A172 (cell line): Measurements from ENCODE around the gene GPATCH1.

GRCh38 chr19:27761277-27761838, 1451.6 kb downstream of the UQCRFS1 start:
- RAMPAGE, long total RNA, result no peak

- RAMPAGE, long total RNA, result no peak
These were observed 604.0 kb downstream of the UQCRFS1 start for GRCh38 chr19:28608435-28609850.

- RAMPAGE, long total RNA, result no peak
These were observed 119.8 kb downstream of the UQCRFS1 start for GRCh38 chr19:29092946-29093830.

- RAMPAGE, long total RNA, result no peak
These were observed 384 bp downstream of the POP4 start for GRCh38 chr19:29606444-29606889.

- RAMPAGE, long total RNA, result no peak
These were observed 933 bp upstream of the CCNE1 start for GRCh38 chr19:29810853-29811262.

GRCh38 chr19:29837462-29837932, 25.7 kb downstream of the CCNE1 start:
- RAMPAGE, long total RNA, result no peak

DNA sequence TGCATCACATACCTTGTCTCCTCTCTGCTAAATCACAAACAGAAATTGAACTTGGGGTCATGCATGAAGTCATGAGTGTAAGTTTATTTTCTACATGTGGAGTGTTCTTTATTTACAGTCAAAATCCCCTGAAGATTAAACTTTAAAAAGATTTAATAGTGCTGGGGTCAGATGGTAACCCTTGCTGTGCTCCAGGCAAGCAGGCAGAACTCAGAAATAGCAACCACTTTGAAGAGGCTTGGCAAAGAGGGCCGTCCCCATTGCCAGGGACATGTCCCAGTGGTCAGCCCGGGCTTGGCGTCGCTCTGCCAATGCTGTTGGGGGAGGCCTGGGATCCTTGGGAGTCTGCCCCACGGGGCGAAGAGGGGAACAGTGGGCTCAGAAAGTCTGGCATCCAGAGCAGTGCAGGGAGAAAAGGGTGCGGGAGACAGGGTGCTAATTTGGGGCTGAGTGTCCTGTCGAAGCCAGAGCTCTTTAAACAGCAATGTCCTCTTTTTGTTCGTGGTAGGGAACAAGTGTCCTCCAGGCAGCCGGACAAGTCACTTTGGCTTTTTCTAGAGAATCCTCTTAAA, 46.1 kb upstream of the ZNF536 start:
- RAMPAGE, long total RNA, result no peak

DNA sequence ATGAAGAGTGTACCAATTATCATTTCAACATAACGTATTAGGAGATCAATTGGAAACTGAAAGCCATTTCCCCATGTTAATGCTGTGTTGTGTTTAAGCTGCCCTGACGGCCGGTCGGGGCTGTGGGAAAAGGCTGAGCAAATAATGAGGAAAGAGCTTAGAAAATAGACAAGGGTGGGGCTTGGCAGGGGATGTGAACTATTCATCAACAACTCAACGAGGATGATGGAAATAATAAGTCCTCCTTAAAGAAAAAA, 290.4 kb downstream of the ZNF536 start:
- RAMPAGE, long total RNA, result no peak

- RAMPAGE, long total RNA, result no peak
These were observed 424.6 kb downstream of the TSHZ3 start for GRCh38 chr19:30924706-30925066.

GRCh38 chr19:31351573-31352496, 2.6 kb upstream of the TSHZ3 start:
- RAMPAGE, long total RNA, result no peak

DNA sequence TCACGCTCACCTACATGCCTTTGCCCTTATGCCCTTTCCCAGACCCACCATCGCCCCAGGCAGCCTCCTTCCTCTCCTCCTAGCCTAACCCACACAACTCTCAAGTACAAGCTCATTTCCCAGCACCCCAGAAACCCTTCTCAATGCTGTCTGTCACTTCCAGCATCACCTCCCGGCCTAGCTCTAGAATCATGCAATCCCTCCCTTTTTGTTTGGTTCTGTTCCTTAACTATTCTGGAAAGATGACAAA, 454.0 kb upstream of the TSHZ3 start:
- RAMPAGE, long total RNA, result no peak

DNA sequence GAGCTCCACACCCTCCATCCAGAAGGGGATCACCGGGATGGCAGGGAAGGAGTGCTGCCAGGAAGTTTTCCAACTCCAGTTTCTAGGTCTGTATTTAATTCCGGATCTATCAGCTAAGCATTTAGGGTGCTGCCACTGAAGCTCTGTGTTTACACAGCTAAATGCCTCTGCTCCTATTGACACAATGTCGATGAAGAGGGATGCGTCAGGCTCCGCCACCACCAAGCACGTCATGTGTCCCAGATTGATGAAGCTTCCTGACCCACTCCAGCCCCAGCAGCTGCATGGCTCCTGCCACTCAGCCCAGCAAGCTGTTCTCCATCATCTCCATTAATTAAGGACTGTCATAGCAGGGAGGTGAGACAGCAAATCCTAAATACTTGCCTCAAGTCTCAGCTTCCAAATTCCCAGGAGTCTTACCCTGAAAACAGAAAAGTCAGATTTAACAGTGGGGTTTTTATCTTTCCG, 435.2 kb upstream of the ZNF507 start:
- RAMPAGE, long total RNA, result no peak

DNA sequence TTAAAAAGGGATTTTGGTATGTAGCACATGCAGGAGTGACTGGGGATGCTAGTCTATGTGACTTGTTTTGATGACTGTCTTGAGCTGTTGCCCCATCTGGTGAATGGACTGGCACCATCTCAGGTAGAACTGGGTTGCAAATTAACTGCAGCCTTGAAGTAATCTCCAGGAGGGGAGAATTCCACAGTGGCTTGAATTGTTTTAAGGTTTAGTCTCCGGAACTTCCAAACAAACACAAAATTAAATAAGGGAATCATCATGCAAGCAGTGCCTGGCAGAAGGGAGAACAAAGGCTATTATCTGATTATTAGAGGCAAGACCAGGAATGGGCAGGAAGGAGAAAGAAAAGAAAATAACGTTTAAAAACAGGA, 258.6 kb upstream of the ZNF507 start:
- RAMPAGE, long total RNA, result no peak

DNA sequence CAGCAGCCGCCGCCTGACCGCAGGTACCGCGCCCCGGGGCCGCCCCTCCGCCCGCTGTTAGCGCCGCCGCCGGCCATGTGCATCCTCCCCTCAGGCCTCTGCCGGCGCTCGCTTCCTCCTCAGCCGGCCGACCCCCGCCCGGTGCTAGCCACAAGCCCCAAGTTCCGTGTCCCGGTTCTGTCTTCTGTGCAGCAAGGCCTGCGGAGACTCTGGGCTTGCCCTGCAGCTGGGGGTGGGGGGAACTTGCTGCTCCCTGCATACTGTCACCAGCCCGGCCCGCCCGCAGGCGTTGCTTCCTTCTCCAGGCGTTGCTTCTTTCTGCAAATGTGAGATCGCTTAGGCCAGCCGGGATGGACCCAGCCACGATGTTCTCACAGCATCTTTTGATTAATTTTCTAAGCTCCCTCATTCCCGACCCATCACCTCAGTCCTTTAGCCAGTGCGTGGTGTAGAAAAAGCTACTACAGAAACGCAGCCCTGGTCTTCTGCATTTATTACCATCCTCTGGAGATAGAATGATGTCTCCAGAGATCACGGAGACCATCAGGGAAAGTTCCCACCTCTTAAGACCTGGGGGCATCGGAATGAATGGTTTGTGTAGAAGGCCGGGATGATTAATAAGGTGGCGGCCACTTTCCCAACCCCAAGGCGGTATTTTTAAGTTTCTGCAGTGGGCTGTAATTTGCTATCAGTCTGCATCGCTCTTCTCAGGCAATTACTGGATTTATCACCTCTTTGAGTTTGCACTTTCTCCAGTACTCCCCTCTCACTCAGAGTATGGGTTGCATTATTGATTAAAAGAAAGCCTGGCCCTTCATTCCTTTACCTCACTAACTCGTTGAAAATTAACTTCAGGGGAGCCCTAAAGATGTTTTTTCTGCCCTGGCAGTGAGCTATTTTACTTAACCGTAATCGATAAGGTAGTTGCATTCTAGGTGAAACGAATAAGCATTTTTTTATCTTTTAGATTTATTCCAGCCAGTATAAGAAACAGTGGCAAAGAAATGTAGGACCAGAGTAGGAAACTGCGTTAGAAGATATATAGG, 674 bp downstream of the ZNF507 start:
- RAMPAGE, long total RNA, result no peak

GRCh38 chr19:32373588-32374256, 28.3 kb downstream of the ZNF507 start:
- RAMPAGE, long total RNA, result no peak

GRCh38 chr19:32388208-32389006, 17.2 kb upstream of the DPY19L3 start:
- RAMPAGE, long total RNA, result no peak

- RAMPAGE, long total RNA, result no peak
These were observed 1.4 kb upstream of the DPY19L3 start for GRCh38 chr19:32403954-32404782.

GRCh38 chr19:32406705-32407974, 1.6 kb downstream of the DPY19L3 start:
- RAMPAGE, long total RNA, result no peak

- RAMPAGE, long total RNA, result no peak
These were observed 8.4 kb upstream of the PDCD5 start for GRCh38 chr19:32572533-32572962.

- RAMPAGE, long total RNA, result start-site peak on the plus strand at chr19:33081176-33081183, 53 and 44 reads in 2 replicates
These were observed at the start of gene GPATCH1 for GRCh38 chr19:33080532-33081966. Gene GPATCH1 (plus strand): TSS chr19:33081181.